Mesenchymal stem cell of Wharton's jelly (primary cell): ENCODE measurements around the gene TARBP2.

- CAGE, long polyA plus RNA: no peak
Observed at GRCh38 chr12:52970115-52970702, 21.3 kb downstream of the KRT18 start.

DNA sequence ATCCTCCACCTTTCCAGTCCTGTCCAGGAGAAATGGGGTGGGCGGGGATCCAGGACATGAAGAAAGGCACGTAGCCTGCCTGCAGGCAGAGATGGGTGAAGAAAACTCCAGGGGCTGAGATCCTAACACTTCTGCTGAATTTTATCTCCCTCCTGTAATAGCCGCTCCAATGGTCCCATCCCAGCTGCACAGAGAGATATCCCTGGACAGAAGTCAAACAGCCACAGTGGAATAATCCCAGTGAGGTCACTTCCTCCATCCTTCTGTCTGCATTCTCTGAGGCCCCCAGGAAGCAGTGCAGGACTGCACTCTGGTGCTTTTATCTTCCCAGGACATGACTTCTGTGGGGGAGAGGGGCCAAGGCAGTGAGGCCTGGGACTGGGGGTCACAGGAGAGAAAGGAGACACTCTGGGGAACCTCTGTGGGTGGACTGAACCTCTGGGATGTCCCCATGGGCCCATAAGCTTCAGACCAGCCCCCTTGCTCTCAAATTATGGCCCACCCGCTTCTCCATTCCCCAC lies 26.4 kb downstream of the KRT18 start:
- CAGE, long polyA plus RNA: no peak

DNA sequence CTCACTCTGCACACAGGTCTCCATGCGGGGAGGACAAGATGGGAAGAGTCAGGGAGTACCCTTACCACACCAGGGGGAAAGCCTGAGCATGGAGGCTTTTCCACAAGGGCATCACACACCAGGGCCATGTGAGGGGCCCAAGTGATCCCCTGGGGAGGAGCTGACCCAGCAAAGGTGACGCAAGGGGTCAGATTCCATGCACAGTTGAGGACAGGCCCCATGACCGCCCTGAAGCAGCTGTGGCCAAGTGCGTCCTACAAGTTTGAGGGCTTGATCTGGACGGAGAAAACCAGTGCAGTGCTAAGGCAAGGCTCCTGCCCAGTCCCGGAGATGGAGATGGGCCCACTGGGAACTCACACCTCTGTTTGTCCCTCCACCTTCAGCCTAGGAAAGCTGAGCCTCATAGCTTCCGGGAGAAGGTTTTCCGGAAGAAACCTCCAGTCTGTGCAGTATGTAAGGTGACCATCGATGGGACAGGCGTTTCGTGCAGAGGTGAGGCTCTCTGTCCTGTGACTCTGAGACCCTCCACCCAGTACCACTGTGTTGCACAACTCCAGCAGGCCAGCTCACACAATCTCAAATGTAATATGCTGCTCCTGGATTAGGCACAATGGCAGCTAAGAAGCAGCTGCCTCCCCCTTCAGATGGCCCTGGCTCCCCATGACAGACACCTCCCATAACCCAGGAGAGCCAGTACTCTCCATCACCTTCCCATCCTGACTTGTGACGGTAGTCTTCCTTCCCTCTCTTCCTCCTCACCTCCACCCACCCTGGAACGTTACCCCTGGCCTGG lies 1.8 kb downstream of the TNS2 start:
- CAGE, long polyA plus RNA: no peak

DNA sequence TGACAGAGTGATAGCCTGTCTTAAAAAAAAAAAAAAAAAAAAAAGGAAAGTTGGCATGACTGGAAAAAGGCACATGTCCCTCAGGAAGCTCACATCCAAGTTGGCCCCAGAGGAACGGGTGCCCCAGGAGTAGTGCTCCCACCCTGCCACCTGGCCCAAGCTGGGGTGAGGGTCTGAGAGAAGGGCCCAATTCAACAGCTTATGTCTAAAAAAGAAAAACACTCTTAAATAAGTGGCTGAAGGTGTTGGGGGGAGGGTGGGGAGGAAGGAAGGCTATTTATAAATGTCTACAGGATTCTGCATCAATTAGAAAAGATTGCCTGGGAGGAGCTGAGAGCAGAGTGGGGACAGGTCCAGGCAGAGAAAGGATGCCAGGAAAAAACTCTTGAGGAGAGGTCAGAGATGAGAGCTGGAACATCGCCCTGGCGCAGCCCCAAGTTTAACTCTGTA lies 7.5 kb downstream of the SPRYD3 start:
- CAGE, long polyA plus RNA: no peak

DNA sequence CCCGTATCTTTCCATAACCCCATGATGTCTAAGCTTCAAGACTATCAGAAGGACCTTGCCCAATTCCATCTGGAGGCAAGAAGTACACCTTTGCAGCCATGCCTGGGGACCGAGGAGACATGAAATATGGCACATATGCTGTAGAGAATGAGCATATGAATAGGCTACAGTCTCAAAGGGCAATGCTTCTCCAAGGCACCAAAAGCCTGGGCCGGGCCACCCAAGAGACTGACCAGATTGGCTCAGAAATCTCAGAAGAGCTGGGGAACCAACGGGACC lies 28.2 kb downstream of the SOAT2 start:
- CAGE, long polyA plus RNA: no peak

- CAGE, long polyA plus RNA: no peak
Observed at GRCh38 chr12:53193361-53193996, 12.8 kb upstream of the CSAD start.

DNA sequence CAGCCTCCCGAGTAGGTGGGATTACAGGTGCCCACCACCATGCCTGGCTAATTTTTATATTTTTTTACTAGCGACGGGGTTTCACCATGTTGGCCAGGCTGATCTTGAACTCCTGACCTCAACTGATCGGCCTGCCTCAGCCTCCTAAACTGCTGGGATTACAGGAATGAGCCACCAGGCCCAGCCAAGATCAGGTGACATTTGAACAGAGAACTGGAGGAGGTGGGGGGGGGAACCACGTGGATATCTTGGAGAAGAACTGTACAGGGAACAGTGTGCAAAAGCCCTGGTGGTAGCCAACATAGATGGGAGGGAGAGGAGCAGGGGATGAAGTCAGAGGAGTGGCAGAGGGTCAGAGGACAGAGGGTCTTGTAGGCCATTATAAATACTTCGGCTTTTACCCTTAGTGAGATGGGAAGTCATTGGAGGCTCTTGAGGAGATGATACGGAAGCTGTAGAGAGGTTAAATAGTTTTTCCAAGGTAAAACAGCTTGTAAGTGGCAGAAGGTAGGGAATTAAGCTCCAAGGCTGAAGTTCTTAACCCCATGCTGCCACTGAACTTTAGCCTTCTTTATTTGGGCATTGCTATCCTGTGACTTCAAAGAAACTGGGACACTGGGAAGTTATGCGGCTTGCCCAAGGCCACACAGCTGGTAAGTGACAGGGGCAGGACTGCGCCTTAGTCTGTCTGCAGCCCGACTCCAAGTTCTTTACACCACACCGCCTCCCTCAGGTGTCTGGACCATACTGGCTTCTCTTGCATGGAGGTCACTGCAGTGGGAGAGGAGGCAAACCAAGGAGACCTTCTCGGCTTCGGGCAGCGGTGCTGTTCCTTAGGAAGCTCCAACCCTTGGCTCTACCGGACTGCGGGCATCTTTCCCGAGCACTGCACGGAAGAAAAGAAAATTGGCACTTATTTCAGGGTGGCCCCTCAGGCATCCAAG lies 651 bp upstream of the MFSD5 start:
- CAGE, long polyA plus RNA: no peak

DNA sequence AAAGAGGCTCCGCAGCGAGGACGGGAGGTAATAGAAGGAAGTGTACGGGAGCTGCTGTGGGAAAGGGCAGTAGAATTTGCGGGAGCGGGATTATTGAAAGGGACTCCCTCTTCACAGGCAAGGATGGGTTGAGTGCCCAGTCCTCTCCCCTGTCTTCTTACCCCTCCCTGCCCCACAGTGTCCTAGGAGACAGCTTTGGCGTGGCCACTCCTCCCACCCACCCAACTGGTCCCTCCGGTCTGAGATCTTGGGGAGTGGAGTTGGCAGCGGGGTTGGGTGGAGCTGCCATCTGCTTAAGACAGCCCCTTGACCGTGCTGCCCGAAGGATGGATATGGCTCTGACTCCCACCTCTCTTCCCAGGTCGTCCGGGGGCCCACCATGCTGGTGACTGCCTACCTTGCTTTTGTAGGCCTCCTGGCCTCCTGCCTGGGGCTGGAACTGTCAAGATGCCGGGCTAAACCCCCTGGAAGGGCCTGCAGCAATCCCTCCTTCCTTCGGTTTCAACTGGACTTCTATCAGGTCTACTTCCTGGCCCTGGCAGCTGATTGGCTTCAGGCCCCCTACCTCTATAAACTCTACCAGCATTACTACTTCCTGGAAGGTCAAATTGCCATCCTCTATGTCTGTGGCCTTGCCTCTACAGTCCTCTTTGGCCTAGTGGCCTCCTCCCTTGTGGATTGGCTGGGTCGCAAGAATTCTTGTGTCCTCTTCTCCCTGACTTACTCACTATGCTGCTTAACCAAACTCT lies 736 bp downstream of the MFSD5 start:
- CAGE, long polyA plus RNA: no peak

GRCh38 chr12:53390521-53390907 lies 10.5 kb downstream of the SP1 start:
- CAGE, long polyA plus RNA: no peak

DNA sequence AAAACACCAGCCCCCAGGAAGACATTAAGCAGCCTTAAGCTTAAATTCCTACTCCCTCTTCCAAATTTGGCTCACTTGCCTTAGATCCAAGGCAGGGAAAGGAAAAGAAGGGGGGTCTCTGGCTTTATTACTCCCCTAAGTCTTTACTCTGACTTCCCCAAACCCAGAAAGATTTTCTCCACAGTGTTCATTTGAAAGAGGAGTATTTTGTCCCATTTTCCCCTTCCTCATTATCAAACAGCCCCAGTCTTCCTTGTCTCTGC lies 8.4 kb upstream of the AMHR2 start:
- CAGE, long polyA plus RNA: no peak

DNA sequence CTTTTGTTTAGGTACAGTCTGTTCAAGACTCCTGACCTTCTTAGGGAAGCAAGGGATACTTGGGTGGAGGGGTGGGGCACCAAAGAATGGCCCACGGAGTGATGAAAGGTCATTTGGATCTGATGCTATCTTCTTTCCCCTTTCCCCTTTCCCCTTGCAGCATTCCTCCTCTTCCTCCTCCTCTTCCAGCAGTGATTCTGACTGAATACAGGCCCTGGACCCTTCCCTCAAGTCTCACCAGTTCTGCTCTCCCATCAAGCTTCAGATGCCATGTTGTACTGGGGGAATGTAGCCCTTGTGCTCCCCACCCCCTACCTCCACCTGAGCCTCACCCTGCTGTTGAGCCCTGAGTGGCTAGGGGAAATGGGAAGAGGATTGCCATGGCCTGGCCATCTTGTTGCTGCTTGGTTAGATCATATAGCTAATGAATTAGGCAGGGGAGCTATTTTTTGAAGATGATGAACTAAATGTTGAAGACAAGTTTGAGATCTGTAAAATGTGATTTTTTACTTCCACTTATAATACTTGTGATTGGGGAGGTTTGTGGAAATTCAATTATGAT lies 4.4 kb downstream of the PRR13 start:
- CAGE, long polyA plus RNA: no peak

DNA sequence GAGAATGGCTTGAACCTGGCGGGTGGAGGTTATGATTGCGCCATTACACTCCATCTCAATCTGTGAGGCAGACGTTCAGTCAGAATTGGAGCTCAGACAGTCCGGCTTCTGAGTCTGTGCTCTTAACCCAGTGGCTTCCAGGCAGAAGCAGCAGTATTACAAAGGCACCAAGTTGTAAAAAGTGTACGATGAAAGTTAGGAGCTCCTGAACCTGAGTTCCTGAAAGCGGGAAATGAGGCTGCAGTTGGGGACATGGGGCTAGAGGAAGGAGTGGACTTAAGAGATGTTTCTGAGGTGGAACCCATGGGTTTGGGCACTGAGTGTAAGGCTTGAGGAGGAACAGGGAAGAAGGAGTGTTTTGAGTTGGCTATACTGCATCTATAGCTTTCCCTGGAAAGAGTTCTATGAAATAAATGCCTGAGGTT lies 4.3 kb upstream of the PCBP2 start:
- CAGE, long polyA plus RNA: no peak

DNA sequence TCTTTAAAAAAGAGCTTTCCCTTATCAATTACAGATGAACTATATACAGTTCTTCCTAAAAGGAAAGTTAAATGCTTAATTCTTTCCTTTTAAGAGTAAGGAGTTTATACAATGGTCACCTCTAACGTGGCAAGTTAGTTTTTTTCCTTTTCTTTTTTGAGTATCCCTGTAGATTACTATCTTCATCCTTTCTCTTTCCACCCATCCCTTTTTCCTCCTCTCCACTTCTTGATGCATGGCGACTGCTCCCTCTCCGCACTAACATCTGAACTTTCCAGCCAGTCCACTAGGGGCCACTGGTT lies 383 bp upstream of the PCBP2 start:
- CAGE, long polyA plus RNA: no peak

DNA sequence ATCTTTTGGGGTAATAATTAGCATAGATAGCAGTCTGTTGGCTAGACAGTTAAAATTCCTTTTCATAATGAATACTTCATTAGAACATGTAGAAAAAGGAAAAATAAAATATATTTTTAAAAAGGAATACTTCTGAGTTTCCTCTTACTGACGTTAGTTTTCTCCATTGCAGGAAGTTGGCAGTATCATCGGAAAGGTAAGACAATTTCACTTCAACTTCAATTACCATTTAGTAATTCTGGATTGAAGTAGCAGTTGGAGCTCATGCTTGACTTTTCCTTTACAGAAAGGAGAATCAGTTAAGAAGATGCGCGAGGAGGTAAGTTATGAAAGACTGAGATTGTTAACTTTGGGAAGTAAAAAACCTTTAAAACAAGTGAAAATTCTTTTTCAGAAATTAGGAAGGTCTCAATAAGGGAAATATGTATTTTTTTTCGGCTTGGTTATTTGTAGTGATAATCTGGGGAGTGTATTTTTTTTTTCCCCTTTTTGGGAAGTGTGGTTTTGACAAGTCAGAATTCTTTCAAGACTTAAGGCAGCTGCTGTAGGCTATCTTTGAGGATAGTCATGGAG lies 3.4 kb downstream of the PCBP2 start:
- CAGE, long polyA plus RNA: no peak

GRCh38 chr12:53460222-53461626 lies 8.8 kb downstream of the PCBP2 start:
- CAGE, long polyA plus RNA: no peak

DNA sequence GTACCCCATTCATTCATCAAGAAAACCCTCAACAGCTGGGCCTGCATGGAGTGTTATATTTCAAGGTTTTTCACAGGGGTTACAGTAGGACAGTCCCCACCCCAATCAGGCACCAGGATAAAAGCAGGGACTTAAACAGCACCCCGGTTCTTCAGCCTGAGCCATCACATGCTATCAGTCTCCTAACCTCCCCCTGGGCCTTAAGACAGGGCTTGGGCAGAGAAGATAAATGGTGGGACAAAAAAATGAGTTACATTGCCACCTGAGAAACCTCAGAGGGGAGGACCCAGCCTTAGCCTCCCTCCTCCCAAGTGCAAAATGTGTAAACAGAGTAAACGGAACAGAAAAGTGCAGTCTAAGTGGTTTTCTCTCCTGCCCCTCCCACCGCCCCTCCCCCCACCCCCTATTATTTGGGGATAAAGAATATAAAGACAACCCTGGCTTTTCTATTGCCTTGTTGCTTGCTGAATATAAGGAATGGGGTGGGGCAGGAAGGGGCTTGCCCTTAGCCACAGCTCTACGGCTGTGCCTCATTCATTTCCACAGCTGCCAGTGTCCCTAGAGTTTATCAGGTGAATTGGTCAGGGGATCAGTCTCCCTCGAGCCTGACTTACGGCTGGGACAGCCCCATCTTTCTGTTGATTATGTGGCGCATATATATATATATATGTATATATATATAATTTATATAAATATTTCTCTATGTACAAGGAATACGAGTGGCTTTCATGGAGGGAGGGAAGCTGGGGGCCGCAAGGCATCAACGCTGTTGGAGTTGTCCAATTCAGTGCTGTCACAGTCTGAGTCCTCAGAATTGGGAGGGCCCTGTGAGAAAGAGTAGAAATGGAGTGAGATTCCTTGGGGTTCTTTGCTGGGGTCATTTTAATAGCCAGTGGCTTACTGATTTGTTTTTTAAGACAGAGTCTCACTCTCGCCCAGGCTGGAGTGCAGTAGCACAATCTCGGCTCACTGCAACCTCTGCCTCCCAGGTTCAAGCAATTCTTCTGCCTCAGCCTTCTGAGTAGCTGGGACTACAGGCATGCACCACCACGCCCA lies 18.5 kb downstream of the MAP3K12 start:
- CAGE, long polyA plus RNA: no peak

GRCh38 chr12:53483405-53484150 lies 15.7 kb downstream of the MAP3K12 start:
- CAGE, long polyA plus RNA: no peak

GRCh38 chr12:53491953-53492738 lies 7.1 kb downstream of the MAP3K12 start:
- CAGE, long polyA plus RNA: no peak

GRCh38 chr12:53500868-53501964 lies at the start of gene TARBP2:
Gene TARBP2 (plus strand): TSS chr12:53501283.
- CAGE, long polyA plus RNA: no peak

- CAGE, long polyA plus RNA: no peak
Observed at GRCh38 chr12:53591949-53592335, 34.2 kb downstream of the ATF7 start.